Umbilical cord (tissue), 2 donors: ENCODE data around the genes RHD and PAFAH2.

- RAMPAGE, long total RNA, result no peak
These were observed 30.6 kb downstream of the RUNX3 start for GRCh38 chr1:24899386-24899896.

- RAMPAGE, long total RNA, result no peak
These were observed 9.9 kb downstream of the RUNX3 start for GRCh38 chr1:24920048-24920633.

DNA sequence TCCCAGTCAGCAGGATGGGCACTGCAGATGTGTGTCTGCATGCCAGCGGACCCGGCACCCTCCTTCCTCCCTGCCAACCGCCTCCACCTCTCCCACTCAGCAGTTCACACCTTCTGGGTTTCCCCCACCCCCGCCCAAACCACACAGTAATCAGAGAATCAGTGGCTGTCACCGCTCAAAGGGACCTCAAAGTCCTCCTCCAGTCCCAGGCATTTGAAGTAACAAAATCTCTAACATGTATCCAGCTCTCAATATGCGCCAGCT lies 5.0 kb downstream of the RUNX3 start:
- RAMPAGE, long total RNA, result no peak

GRCh38 chr1:24929201-24930204 lies 573 bp downstream of the RUNX3 start:
- RAMPAGE, long total RNA, result no peak

- RAMPAGE, long total RNA, result no peak
These were observed 772 bp upstream of the SYF2 start for GRCh38 chr1:25232773-25233774.

DNA sequence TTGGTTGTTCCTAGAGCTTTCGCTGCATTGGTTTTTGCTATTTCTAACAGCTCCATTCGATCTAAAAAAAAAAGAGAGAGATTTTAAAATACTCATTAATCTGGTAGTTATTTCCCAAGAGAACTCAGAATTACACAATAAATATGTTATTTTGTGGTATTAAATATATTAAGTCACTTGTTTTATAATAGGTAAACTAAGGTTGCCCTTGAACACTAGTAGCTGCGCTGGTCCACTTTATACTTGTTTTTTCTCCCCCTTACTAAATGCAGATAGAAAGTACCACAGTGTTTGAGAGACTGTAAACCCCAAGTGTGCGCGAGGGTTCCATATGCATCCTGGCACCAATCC lies 2.0 kb downstream of the RSRP1 start:
- RAMPAGE, long total RNA, result no peak

GRCh38 chr1:25272121-25272869 lies at the start of gene RHD:
TSS of gene RHD (plus strand) at chr1:25272509.
- RAMPAGE, long total RNA, result no peak

GRCh38 chr1:25340329-25340740 lies 2.2 kb downstream of the TMEM50A start:
- RAMPAGE, long total RNA, result no peak

- RAMPAGE, long total RNA, result no peak
These were observed 51.5 kb upstream of the LDLRAP1 start for GRCh38 chr1:25491753-25492409.

GRCh38 chr1:25556769-25557399 lies 13.5 kb downstream of the LDLRAP1 start:
- RAMPAGE, long total RNA, result no peak

DNA sequence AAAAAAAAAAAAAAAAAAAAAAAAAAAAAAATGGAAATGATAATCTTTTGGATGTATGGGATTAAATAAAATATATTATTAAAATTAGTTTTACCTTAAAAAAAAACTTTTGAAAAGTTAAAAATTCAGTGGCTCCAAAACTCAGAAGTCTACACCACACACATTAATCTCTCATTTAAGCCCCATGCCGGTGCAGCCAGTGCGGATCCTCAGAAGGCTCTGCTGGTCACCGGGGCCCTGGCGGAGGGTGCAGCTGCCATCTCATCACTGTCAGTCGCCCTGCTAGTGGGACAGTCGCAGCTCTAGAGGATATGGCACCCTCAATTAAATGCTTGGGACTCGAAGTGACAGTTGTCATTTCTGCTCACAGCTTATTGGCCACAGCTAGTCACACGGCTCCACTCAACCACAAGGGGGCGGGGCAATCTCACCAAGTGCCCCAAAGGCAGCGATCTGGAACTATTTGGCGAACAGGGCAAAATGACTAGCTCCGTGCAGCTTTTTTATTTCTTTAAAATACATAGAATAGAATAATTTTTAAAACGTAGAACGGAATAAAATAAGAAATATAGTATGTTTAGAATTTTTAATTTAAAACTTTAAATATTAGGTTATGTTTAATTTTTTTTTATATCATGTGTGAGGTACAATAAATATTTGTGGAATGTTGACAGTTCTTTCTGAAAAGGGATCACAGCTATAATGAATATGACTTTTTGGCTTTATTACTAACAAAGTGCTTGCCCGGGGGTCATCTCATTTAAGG lies 8.0 kb upstream of the MAN1C1 start:
- RAMPAGE, long total RNA, result no peak

- RAMPAGE, long total RNA, result no peak
These were observed 26.0 kb downstream of the MAN1C1 start for GRCh38 chr1:25642516-25643054.

GRCh38 chr1:25659009-25659229 lies 42.3 kb downstream of the MAN1C1 start:
- RAMPAGE, long total RNA, result no peak

DNA sequence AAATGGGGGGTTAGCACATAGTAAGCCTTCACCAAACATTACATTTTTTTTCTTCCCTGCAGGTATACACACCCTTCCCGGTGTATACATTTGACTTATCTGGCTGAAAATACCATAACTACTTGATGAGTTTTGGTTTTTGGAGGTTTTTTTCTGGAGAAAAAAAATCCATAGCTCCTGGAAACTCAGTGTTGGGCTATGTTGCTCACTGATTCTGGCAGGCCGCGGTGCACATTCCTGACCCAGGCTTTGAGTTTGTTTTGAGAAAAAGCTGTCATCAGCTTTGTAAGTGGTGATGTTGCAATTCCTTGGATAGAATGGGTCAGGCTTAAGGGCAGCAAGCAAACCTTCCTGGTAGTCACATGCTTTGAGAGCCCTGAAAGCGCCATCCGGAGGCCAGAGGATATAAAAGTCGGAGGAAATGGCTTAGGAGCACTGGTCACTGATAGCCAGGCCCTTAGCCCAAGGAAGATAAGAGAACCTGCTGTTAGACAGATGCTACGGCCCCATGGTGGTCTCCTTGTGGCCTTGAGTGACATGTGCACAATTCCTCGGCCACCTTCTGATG lies 78.4 kb downstream of the MAN1C1 start:
- RAMPAGE, long total RNA, result no peak

DNA sequence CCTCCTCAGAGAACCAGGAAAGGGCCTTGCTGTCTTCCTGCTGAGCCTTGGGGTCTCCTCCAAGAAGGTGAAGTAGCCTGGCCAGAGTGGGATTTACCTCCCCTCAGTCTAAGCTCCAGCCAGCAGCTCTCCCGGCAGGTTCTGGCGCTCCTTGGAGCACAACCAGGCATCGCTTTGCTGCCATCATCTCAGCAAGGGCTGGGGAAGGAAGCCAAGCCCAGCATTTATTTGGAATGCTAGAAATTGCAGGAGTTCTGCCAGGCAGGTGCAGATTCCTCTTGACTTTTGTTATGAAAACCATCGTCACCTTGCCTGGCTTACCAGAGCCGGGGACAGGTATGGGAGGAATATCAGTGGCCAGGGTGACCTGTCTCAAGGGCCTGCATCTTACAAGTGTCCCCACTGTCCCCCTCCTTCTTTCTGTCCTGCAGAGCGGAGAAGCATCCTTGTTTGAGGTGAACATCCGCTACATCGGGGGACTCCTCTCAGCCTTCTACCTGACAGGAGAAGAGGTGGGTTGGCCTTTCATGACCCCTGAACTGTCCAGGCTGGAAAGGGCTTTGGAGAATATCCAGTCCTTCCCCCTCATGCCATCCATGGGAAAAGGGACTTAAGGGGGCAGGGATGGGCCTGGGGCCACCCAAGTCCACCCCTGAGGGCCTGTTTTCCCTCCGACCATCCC lies 51.0 kb upstream of the SELENON start:
- RAMPAGE, long total RNA, result no peak

- RAMPAGE, long total RNA, result no peak
These were observed 28.4 kb upstream of the SELENON start for GRCh38 chr1:25771239-25772428.

DNA sequence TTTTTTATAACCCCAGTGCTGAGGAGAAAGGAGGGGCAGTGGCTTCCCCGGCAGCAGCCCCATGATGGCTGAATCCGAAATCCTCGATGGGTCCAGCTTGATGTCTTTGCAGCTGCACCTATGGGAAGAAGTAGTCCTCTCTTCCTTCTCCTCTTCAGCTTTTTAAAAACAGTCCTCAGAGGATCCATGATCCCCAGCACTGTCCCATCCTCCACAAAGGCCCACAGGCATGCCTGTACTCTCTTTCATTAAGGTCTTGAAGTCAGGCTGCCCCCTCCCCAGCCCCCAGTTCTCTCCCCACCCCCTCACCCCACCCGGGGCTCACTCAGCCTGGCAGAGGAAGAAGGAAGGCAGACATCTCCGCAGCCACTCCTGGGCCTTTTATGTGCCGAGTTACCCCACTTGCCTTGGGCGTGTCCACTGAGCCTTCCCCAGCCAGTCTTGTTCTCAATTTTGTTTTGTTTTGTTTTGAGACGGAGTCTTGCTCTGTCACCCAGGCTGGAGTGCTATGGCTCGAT lies 2.9 kb upstream of the MTFR1L start:
- RAMPAGE, long total RNA, result no peak

DNA sequence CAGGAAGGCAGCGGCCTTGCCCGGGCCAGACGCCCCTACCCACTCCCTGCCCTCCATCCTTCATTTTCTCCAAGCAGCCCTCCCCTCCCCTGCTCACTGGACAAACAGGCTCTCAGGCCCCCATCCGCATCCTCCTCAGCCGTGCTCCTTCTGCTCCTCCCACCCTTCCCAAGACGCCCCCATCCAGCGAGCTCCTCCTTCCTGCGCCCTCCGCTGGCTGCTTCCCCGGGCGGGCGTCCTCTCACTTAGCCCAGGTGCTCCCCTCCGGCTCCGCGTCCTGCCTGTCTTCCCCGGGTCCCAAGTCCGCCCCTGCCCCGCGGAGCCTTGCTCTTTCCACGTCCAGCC lies 478 bp downstream of the PAQR7 start:
- RAMPAGE, long total RNA, result no peak

GRCh38 chr1:25971332-25971786 lies 26.5 kb downstream of the PAFAH2 start:
- RAMPAGE, long total RNA, result no peak

GRCh38 chr1:25997595-25998245 lies at the start of gene PAFAH2:
TSS of gene PAFAH2 (minus strand) at chr1:25998063.
- RAMPAGE, long total RNA, result no peak